RPMI7951 (cell line): ENCODE measurements around the gene ZFYVE21.

- RAMPAGE, long total RNA: no peak
These were observed 18.6 kb downstream of the CKB start for GRCh38 chr14:103503988-103504450.

GRCh38 chr14:103543131-103543689 lies 14.2 kb downstream of the TRMT61A start:
- RAMPAGE, long total RNA: no peak

- RAMPAGE, long total RNA: no peak
These were observed 30.8 kb downstream of the COA8 start for GRCh38 chr14:103593672-103593897.

DNA sequence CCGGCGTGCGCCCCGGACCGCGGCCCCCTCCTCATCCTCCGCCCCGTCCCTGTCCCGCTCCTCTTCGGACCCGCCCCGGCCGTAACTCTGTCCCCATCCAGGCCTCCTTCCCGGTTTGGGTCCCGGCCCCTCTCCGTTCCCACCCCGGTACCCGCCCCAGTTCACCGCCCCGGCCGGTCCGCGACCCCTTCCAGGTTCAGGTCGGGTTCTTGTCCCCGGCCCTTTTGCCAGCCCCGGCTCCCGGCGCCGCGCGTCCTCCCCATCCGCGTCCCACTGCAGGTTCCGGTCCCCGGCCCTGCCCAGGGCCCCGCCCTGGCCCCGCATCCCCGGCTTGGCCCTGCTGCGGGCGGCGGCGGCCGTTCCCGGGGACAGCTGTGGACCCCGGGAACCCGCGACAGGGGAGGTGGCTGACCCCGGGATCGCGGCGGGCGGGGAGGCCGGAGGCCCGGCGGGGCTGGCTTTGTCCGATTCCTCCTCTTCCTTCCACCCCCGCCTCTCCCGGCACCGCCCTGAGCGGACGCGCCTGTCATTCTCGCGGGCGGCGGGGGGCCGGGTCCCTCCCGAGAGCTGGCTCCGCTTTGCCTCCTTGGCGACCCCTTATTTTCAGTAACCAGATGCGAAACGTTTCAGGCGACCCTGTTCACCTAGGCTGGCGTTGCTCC lies 623 bp downstream of the KLC1 start:
- RAMPAGE, long total RNA: no peak

GRCh38 chr14:103654305-103654968 lies 25.4 kb downstream of the KLC1 start:
- RAMPAGE, long total RNA: no peak

- RAMPAGE, long total RNA: no peak
These were observed 28.5 kb downstream of the KLC1 start for GRCh38 chr14:103657268-103658057.

- RAMPAGE, long total RNA: no peak
These were observed 38.0 kb downstream of the XRCC3 start for GRCh38 chr14:103677278-103677563.

DNA sequence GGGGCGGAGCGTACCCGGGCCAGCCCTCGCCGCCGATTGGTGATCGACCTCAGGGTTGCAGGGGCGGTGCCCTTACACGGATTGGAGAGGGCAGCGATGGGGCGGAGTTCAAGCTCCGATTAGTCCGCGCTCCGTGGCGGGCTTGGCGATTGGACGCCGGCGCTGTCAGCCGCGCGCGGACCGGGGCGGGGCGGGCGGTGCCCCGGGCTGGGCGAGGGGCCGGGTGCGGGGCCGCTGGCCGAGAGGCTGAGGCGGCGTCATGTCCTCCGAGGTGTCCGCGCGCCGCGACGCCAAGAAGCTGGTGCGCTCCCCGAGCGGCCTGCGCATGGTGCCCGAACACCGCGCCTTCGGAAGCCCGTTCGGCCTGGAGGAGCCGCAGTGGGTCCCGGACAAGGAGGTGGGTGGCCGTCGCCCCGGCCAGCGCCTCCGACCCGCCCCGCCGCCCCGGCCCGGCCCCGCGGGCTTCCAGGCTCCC lies at the start of gene ZFYVE21:
Gene ZFYVE21, plus strand, starts transcription at position 228 of the 475 bp plus-strand sequence.
- RAMPAGE, long total RNA: start-site peak on the plus strand centred at position 233 of the sequence, 22 bp wide, 115 and 66 reads in 2 replicates

DNA sequence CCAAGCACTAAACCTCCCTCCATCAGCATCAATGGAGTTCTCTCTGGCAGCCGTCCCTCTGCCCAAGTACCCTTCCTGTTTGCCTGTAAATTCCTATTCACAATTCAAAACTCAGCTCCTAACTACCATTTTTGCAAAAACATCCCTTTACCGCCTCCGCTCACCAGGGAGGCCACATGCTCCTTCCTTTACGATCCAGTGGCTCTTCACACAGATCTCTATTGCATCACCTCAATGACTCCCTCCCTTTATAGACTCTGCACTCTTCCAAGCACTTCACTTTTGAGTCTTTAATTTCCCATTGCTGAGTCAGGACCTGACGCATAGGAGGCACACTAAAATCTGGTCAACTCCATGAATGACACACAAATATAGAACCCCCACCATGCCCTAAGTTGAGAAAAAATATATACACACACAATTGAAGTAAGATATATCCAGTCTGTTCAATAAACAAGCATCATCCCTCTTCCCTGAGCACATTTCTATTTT lies 45.9 kb downstream of the PPP1R13B start:
- RAMPAGE, long total RNA: no peak

DNA sequence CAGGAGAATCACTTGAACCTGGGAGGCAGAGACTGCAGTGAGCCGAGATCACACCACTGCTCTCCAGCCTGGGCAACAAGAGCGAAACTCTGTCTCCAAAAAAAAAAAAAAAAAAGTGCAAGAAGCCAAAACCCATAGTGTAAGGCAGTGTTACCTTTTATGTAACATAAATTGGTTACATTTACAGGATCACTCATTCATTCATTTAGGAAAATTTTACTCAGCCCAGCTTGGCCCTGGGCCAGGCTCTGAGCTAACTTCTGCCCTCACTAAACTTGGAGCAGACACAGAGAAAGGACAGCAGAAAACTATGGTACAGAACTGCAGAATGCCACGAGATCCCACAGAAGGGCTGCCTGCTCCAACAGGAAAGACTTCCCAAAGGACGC lies 19.1 kb downstream of the PPP1R13B start:
- RAMPAGE, long total RNA: no peak

DNA sequence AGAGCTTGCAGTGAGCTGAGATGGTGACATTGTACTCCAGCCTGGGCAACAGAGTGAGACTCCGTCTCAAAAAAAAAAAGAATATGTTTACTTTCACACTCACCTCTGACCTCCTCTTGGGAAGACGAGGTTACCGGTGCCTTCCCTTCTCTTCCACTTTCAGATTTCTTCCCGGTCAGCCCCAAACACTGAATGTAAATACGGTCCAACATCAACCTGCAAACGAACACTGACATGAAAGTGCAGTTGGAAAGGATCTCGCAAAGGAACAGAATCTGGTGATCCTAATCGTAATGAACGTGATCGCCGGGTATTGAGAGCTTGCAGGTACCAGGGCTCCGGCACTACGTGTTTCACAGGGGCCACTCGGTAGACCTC lies 31.9 kb upstream of the PPP1R13B start:
- RAMPAGE, long total RNA: no peak

DNA sequence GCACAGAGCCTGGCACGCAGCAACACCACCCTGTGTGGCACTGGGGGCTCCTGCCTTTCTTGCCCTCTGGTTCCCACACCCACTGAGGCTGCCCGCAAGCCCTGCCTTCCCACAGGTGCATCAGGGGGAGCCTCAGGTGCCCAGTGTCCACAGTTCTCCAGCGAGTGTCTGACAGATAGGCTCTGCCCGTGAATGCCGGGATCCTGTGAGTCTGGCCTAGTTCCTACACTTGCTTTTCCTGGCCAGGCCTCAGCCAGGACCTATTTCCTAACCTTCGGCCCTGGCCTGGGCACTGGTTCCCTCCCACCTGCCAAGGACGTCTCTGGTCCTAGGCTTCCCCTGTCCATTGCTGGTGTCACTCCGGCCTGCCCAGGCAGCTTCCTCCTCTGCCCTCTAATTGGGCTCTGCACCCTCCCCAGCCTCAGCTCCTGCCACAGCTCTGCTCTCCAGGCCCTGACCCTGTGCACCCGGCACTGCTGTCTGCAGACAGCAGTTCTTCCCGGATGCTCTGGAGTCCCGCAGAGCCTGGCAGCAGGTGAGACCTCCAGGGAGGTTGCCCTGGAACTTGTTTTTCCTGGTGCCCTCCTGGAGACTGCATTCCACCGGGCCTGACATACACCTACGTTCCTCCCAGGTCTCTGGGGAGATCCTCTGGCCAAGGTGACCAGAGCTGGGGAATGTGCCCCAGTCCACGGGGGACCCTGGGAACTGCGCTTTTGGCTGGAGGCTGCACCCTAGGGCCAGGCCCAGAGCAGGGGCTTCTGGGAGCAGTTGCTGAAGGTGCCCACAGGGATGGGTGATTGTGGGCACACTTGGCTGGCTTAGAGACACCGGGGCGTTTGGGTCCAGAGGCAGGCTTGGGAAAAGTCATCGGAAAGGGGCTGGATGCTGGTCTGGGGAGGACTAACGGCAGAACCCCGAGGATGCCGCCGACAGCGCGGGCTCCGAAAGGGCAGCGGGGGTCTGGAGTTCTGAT lies 29.9 kb downstream of the ATP5MJ start:
- RAMPAGE, long total RNA: no peak

GRCh38 chr14:103896990-103897662 lies 24.2 kb downstream of the ATP5MJ start:
- RAMPAGE, long total RNA: no peak

DNA sequence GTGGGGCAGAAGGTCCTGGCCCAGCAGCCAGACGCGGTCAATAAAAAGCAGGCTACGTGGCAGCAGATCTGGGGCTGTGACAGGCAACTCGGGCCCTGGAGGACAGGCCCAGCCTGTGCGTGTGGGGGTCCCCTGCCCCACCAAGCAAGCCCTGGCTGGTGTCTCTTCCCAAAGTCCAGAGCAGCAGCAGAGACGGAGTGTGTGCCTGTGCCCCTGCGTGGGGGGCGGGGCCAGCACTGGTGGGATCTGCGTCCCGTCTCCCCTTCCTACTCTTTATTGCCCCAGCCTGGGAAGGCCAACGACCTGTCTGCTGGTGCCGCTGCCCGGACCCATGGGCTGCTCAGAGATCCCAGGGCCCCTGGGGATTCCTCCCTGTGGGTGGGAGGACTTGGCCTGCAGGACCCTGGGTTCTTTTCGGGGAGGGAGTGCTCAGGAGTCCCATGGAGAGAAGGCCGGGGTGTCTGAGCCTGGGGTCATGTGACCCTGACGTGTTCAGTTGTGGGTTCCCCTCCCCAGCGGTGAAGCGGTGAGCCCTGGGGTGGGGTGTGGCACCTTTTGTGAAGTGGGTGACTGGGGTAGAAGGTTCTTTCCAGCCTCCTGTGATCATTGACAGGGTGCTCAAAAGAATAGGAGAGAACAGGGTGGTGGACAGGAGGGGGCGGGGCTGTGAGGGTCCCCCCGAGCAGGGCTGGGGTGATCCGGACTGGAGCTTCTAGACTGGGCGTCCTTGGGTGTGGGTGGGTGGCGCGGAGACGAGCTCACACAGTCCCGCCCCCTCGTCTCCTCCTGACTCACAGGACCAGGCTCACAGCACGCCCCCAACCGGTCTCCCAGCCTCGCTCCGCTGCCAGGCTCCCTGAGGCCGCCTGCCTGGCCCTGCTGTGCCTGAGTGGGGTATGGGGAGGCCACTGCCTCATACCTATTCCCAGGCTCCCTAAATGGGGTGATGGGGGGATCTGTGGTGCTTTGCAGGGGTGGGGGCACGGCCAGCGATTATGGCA lies 22.4 kb downstream of the ASPG start:
- RAMPAGE, long total RNA: no peak

DNA sequence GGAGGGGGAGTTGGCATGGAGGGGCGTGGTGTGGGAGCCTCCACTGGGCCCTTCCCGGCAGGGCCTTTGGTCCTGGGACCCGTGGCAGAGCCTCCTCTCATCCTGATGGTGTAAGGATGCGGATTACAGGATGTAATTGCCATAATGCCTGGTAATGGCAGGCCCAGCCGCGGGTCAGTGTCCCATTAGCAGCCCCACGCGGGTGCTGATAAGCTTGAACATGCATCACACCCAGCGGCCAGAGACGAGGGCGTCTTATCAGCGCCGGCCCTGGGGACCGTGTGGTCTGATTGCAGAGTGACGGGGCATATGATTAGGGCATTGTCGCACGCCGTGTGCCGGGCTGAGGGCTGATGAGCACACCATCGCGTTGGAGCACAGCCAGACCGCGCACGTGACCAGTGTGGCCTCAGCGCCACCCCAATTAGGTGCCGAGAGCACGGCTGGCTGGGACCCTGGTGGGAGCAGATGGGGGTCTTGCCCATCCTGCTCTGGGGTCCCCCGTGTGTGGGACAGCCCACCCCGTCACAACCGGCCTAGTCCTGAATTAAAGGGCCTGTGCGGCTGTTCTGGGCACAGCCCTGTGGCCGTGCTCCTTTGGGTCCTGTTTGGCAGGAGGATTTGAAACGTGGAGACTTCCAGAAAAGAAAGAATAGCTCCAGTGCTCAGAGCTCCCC lies 20.5 kb downstream of the KIF26A start:
- RAMPAGE, long total RNA: no peak

DNA sequence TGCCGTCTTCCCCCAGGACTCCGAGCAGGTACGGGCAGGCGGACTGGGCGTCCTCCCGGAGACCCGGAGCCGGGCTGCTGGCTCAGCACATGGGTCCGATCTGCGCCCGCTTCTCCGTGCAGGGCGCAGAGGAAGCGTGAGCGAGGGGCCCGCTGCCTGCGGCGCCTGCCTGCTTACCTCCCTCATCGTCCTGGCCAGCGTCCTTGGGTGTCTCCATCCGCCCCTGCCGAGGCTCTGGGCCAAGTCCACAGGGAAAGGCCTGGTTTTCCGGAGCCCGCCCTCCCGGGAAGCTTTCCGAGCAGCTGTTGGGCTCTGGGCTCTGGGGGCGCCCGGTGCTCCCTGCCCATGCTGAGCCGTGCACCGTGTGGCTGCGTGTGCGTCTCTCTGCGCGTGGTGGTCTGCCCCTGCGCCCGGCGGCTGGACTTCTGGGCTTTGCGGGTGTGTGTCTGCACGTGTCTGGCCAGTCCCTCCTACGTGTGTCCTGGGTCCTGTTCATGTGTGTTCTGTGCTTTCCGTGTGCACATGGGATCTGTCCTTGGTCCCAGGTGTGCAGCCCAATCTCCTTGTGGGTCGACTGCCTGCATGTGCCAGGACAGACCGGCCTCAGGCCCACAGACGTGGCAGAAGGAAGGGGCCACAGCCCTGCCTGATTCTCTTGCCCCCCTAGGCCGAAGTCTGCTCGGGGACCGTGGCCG lies 33.7 kb downstream of the KIF26A start:
- RAMPAGE, long total RNA: no peak

- RAMPAGE, long total RNA: no peak
These were observed 102.0 kb downstream of the KIF26A start for GRCh38 chr14:104240153-104240941.

DNA sequence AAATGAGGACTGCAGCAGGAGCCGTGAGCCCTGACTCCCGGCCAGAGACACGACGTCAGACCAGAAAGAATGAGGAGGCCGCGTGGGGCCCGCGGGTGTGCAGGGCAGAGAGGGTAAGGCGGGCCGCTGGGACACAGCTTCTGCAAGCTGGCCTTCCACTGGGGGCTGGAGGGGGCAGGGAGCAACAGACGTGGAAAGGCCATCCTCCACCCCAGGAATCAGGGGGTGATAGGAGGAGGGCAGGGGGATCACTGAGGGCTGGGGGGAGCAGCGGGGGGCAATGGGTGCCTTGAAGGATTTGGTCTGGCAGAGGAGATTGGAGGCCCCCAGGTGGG lies 6.8 kb downstream of the C14orf180 start:
- RAMPAGE, long total RNA: no peak

- RAMPAGE, long total RNA: no peak
These were observed 8.1 kb downstream of the C14orf180 start for GRCh38 chr14:104587617-104588020.

DNA sequence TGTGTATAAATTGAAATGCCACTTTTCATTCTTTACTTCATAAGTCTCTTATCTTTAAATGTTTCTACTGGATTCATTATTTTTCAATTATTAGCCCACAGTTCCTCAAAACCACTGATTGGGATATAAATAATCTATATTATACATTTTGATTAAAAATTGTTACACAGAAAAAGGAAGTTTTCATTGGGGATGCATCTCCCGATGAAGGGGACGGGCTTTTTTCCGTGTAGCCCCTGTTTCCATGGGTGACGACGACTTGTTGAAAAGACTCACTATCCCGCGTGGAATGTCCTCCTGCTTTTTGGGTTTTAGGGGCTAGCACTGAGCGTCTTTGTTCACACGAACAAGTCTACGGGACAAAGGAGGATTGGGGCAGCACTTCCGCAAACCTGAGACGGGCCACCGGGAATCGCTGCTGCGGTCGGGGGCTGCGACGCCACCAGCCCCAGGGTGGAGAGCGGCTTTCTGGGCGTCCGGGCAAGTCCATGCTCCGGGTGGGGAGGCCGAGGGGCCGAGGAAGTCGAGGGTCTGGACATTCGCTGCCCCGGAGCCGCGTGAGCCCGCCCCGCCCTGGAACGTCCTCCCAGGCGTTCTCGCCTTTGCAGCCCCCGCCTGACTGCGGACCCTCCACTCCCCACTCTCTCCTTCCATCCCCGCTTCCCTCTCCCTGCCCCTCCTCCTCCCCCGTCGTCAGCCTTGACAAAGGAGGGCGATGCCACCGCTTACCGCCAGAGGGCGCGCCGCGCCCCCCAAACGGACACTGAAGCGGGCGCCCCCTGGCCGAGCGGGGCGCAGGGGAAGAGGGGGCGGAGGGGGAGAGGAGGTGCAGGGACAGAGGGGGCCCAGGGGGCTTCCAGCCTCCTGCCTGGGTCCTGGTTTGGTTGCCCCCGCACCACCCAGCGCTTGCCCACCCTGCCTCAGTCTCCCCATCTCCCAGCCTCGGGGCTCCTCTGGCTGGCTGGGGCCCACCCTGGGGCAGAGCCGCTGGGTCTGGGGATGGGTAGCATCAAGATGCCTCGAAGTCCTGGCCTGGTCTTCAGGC lies 39.3 kb upstream of the INF2 start:
- RAMPAGE, long total RNA: no peak